Neutrophil (primary cell): Measurements from ENCODE around the gene CPLX1.

- PRO-cap: no peak
Observed at GRCh38 chr4:52735-53127, 390 bp upstream of the ZNF595 start.

DNA sequence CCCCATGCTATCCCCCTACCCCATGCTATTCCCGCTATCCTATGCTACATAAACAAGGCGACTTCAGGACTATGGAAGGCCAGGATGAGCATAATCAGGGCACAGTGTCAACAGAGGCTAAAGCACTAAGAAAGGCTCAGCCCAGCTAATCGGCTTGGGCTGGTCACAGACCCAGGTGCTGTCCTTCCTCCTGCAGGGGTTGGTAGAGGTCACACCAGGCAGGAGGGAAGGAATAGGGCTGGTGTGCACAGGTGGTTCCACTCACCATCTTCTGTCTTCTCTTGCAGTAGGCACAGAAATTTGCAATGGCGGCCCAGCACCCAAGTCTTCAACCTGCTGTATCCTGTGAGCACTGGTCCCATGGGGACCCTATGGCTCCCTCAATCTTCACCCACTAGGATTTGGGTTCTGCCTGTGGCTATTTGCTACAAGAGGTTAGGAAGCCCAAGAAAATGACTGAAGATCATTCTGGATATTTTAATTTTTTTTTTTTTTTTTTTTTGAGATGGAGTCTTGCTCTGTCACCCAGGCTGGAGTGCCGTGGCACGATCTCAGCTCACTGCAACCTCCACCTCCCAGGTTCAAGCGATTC lies 4.2 kb downstream of the ATP5ME start:
- PRO-cap: no peak

DNA sequence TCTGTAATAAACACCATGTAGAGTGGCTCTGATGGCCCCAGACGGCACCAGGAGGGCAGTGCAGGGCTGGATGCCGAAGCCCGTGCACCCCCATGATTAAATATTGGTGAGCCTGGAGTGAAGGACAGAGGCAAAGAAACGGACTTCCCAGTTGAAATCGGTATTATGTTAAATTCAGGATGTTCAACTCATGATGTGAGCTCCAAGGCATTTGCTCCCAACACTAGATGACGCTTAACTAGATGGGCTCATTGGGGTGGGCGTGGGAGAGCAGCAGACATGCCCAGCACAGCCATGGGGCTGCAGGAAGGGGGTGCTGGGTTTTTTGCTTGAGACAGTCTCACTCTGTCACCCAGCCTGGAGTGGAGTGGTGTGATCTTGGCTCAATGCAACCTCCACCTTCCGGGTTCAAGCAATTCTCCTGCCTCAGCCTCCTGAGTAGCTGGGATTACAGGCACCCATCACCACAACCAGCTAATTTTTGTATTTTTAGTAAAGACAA lies 3.1 kb downstream of the ATP5ME start:
- PRO-cap: no peak

DNA sequence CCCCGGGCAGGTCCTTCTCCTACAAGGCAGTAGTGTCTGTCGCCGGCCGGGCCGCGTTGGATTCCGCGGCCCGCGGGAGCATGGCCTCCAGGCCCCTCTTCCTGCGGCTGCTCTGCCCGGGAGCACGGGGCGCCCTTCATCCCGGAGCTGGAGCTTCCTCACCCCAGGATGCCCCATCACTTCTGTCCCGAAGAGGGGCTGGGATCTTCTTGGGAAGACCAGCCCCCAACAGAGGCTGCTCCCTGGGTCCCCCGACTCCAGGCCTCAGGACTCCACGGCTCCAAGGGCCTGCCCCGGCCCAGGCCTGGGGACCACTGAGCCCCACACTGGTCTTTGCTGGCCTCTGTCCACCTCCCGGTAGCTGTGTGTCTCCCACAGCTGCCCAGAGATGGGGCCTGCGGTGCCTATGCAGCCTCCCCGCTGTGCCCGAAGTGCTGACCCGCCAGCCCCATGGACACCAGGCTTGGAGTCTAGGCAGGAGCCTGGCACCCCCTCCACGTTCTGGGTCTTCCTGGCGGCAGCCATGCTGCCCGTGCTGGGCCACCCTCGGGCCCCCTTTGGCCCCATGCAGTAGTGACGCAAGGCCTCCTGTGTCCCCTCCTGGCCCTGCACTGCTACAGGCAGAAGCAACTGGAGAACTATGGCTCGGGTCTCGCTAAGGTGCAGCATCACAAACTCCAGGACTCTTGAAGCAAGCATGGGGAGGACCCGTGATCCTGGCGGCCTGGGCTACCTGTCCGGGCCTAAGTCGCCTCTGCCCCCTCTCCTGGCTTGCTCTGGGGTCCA lies 645 bp downstream of the MYL5 start:
- PRO-cap: no peak

DNA sequence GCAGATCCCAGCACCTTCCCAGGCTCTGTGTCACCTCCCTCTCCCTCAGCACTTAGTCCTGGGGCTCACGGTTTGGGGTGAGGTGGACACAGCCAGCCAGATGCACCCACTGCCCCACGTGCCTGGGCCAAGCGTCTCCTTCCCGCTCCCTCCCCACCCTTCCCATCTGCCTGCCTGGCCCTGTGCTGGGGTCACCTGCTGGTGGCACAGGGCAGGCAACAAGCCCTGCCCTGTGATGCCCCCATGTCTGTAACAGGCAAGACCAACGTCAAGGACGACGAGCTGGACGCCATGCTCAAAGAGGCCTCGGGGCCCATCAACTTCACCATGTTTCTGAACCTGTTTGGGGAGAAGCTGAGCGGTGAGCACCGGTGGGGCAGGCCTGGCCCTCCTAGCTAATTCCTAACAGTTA lies 5.3 kb downstream of the MYL5 start:
- PRO-cap: no peak

DNA sequence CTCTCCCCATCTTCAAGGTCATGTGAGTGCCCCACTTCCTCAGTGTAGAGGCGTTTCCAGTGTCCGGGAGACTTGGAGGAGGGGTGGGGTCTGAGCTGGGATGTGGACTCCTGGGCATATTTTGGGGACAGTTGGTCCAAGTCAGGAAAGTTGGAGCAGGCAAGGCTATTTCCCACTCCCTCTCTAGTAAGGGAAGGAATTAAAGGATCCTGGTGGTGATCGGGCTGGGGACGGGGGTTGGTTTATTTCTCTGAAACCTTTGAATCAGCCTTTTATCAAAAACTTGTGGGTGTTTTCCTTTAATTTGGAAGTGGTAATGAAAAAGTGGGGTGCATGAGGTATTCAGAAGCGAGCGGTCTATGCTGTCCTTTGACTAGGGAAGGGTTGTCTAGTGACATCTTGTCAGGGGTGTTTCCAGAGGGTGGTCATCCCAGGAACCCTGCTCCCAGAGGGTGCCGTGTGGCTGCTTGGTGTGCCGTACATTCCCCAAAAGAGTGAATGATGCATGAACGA lies 3.1 kb downstream of the PCGF3 start:
- PRO-cap: no peak

DNA sequence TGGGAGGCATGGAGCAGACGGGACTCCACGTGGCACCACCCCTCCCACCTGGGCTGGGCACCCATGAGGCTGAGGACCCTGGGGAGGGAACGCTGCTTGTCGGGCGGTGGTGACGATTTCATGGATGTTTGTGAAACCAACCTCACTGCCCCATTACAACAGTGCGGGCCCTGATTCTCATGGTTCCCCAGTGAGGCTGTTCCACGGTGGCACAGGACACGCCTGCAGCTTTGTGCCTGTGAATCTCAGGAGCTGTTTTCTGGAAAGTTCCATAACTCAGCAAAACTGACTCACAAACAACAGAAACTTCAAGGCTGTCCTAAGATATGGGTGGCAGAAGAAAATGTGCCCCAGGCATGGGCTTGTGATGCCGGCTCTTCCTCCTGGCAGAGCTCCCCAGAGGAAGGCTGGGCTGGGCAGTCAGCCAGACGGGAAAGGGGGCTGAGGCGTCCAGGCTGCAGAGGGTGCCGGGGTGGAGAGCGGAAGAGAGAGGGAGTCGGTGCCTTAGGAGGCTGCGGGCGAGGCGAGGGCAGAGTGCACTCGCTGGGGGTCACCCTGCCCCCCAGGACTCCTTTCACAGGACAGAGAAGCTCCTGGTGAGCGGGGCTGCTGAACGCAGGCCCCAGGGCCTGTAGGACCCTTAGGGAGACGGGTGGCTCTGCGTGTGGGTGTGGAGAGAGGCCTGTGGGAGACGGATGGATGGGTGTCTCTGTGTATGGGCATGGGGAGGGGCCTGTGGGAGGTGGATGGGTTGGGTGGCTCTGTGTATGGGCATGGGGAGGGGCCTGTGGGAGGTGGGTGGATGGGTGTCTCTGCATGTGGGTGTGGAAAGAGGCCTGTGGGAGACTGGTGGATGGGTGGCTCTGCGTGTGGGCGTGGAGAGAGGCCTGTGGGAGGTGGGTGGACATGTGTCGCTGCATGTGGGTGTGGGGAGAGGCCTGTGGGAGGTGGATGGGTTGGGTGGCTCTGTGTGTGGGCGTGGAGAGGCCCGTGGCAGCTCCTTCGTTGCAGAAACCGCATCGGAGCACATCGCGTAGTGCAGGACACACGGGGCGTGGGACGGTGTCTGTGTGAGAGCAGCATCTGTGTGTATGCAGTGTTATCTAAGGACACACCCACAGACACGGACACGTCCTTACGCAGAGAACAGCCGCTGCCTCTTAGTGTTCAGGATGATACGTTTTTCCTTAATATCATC lies 15.8 kb downstream of the PCGF3 start:
- PRO-cap: no peak

GRCh38 chr4:730351-730768 lies 24.7 kb downstream of the PCGF3 start:
- PRO-cap: no peak

GRCh38 chr4:750889-751403 lies 45.3 kb downstream of the PCGF3 start:
- PRO-cap: no peak

GRCh38 chr4:760202-761285 lies 54.9 kb downstream of the PCGF3 start:
- PRO-cap: no peak

- PRO-cap: no peak
Observed at GRCh38 chr4:768829-769713, 56.9 kb downstream of the CPLX1 start.

DNA sequence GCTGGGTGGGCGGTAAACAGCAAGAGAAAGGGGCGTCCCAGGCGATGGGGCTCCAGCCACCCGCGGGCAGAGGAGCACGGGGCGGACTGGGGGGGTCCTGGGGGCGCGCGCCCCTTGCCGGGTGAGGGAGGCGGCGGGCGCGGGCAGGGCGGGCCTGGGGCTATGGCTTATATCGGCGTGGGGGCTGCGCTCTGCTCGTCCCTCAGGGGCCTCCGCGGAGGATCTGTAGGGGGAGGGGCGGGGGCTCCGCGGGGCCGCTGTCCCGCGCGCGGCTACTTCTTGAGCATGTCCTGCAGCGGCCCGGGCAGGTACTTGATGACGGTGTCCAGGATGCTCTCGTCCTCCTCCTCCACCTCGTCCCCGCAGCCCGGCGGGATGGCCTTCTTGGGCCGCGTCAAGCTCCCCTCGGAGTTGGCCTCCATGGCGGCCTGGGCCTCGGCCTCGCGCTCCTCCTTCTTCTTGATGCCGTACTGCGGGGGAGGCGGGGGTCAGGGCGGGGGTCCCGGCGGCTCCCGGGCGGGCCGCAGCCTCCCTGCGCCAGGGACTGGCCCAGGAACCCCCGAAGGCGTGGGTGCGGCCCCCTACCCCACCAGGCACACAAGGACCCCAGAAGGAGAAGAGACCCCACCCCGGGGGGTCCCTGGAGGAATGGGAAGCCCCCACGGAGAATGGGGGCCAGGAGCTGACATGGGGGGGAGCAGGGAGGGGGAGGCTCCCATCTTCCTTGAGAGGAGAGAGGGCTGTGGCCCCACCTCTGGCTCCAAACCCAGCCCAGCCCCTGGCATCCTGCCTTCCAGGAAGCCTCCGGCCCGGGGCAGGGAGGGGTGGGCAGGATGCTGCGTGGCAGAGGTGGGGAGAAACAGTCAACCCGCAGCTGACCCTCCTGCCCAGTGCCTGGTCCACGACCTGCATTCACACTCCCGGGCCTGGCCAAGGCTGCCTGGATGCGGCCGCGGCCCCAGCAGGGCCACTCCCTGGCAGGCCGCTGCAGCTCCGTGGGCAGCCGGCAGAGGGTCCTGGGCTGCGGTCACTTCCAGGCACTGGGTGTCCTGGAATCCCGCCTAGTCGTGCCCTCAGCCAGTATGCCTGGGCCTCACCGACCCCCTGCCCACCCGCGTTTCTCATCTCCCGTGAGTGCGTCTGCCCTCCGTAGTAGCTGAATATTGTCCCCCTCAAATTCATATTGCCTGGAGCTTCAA lies 39.3 kb downstream of the CPLX1 start:
- PRO-cap: no peak

- PRO-cap: no peak
Observed at GRCh38 chr4:794912-795488, 30.9 kb downstream of the CPLX1 start.

DNA sequence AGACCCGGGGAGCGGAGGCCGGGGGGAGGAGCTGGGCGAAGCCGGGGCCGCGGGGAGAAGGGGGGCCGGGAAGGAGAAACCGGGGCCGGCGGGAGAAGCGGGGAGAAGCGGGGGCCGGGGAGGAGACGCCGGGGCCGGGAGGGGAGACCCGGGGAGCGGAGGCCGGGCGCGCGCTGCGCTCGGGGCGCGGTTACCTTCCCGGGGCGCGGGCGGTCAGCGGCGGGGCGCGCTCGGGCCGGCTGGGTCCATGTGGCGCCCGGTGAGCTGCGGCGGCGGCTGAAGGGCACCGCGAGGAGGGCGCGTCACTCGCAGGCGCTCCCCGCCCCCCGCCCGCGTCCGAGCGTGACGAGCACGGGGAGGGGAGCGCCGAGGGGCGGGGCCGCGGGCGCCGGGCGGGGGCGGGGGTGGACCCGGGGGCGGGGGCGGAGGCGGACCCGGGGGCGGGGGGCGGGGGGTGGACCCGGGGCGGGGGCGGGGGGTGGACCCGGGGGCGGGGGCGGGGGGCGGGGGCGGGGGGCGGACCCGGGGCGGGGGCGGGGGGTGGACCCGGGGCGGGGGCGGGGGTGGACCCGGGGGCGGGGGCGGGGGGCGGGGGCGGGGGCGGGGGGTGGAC lies at the start of gene CPLX1:
TSS of gene CPLX1 (minus strand) at position 278 of the 613 bp plus-strand sequence.
- PRO-cap: no peak

GRCh38 chr4:836651-837232 lies 10.8 kb upstream of the CPLX1 start:
- PRO-cap: no peak

- PRO-cap: no peak
Observed at GRCh38 chr4:905181-906015, 26.7 kb downstream of the GAK start.

GRCh38 chr4:924861-925487 lies 7.1 kb downstream of the GAK start:
- PRO-cap: no peak

DNA sequence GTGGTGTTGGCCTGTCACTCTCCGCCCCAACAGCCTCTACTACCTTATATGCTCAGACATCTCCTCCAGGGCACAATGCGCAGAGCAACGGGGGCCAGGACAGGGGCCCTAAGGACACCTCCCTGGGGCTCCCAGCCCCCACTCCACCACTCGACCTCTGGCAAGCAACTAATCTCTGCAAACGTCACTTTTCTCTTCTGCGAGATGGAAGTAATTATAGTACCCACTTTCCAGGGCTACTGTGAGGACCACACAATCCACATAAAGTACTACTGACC lies 5.9 kb downstream of the GAK start:
- PRO-cap: no peak

GRCh38 chr4:961540-962096 lies 11.8 kb downstream of the DGKQ start:
- PRO-cap: no peak

DNA sequence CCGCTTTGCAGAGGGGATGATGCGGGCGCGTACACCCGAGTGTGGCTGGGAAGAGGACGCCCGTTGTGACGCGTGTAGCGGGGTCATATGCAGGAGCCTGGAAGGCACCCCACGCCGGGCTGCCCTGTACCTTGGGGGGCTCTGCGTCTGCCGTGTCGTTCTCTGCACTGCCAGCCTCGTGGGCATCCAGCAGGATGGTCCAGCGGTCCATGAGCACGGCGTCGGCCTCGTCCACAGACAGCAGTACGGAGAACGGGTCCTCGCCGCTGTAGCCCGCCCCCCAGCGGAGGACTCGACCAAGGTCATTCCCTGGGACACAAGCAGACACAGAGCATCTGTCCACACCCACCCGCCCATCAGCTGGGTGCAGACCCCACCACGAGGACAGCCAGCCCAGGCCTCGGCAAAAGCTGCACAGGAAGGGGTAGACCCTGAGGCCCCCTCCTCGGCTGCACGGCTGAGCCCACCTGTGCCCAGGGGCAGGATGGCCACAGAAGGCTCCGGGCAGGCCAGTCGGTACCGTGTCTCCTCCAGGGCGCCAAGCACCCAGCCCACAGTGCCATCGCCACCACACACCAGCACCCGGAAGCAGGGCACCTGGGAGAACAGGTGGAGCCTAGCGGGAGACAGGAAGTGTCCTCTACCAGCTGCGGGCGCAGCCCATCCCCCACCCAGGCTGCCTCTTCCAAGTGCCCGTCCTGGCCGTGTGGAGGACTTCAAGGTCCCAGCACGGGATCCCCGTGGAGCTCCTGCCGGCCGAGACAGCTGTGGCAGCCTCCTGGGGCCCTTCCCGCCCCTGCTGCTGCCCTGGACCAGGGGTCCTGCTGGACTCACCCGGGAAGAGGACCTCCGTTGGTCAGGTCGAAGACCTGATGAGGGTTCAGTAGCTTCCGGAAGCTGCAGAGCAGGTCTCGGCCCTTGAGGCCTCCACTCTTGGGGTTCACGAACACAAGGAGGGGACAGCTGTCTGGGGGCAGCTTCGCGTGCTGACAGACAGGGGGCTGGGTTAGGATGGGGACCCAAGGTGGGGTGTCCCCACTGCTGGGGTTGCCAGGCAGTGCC lies 10.7 kb downstream of the DGKQ start:
- PRO-cap: no peak